Cardiac fibroblast (primary cell): ENCODE measurements around a stretch of chr10.

GRCh38 chr10:96380873-96381292, 22.1 kb upstream of the OPALIN start:
- RRBS = no CpG with 5 or more reads among the region's 8 CpGs

DNA sequence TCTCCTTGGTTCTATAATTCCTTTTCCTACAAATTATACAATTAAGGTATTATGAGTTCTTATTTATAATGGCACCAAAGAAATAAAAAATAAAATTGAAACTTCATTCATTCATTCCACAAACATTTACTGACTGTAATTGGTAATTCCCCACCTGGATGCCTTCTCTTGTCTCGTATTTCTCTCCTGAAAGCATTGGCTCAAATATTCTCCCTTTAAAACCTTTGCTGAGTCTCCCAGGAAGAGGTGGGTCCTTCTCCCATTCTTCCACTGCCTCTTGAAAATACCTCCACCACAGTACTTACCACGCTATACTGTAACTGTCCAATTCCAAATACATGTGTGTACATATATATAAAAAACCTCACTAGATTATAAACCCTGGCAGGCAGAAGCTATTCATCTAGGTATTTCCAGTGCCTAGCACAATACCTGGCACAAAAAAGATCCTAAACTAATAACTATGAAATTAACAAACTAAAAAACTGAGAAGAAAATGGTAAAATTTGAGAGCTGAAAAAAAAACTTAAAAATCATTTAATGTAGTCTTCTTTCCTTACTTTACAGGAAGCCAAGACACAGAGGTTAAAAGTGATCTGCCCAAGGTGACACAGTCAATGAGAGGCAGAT, 17.4 kb upstream of the TLL2 start:
- RRBS = no CpG with 5 or more reads among the region's 2 CpGs

- RRBS = no CpG with 5 or more reads among the region's 10 CpGs
These were observed 27.5 kb downstream of the TM9SF3 start for GRCh38 chr10:96559071-96559861.

DNA sequence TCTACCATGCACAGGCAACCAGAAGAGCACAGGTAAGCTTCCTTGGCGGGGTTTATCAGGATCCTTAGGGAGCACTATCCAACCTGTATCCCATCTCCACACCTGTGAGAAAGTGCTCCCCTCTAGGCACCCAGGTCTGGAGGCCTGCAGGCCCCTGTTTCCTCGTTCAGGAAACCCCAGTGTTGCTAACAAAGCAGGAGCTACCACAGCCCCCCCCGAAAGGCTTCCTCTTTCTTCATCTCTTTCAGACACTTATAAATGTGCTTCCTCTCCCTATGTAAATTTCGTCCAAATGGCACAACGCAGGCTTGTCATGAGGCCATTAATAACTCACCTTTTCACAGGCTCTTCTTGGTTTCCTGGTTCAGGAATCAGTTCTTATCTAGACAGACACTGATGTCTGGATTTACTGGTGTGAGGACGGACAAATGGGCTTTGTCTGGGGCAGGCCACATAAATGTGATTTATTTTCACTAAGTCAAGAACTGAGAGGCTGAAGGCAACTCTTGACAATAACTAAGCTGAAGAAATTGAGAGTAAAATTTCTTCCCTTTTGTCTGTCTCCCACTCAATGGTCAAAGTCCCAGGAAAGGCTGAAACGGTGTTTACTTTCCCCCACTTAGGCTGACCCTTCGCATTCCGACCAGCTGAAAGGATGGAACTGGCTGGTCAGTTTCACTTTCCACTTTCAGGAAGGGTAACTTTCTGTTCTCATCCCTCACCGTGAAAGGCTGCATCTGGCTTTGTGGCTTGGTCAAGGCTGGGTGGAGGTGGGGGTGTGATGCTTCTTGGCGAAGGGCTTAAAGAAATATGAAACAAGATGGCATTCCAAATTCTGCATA, 46.8 kb downstream of the PIK3AP1 start:
- RRBS = no CpG with 5 or more reads among the region's 11 CpGs

DNA sequence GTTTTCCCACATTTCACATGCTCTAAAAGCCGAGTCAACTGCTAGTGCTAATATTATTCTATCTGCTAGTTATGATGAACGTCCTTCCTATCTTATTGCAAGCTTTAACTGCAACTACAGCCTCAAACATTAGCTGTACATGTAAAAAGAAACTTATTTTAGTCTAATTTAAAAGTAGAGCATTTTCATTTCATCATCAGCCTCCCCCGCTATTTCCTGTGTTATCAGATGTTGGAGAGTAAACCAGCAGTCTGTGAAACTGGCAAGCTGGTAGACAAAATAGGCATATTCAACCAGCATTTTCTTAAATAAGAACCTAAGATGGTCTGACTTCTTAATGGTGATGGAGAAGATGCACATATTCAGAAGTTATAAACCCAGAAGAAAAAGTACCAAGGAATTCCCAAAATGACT, 25.0 kb downstream of the PIK3AP1 start:
- RRBS = no CpG with 5 or more reads among the region's 3 CpGs

- RRBS = no CpG with 5 or more reads among the region's 4 CpGs
These were observed 27.5 kb upstream of the PIK3AP1 start for GRCh38 chr10:96747762-96748351.

GRCh38 chr10:96750071-96750803, 29.9 kb upstream of the PIK3AP1 start:
- RRBS = no CpG with 5 or more reads among the region's 32 CpGs

- RRBS = no CpG with 5 or more reads among the region's 7 CpGs
These were observed 40.2 kb downstream of the LCOR start for GRCh38 chr10:96872070-96872887.

DNA sequence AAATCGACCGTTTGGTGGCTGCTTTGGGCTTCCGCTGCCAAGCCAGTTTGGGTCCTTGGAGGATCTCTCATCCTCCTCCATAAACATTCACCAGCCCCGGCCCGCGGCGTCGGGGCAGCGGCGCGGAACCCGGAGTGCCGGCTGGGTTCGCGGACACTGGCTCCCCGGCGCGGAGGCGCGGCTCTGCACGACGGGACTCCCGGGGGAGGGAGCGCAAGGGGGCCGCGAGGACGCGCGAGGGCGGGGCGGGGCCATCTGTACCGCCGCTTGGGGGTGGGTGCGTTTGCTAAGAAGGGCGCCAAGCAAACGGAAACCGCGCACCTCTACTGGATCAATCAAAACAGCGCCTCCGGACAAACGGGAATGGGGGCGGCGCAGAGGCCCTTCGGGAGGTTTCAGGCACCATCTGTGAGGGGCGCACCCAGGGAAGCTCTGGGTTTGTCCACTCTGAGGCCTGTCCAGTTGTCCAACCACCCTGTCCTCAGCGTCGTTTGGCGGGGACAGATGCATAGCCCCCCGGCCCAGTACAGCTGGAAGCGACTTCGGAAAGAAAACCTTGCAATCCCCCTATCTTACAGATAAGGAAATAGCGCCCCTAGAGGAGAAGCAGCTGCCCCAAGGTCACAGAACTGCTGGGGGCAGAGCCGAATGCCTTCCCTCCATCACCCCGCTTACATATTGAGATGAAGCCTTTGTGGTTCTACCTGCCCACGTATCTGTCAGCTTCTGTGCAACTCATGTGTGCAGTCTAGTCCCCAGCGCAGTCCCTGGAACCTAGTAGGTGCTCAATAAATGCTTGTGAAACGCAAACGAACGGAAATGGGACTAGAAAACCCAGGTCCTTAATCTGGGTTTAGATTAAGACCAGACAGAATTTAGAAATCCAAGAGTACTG, 10.6 kb upstream of the SLIT1 start:
- RRBS = 2% methylated on average over 8 of the region's 59 CpGs

- RRBS = no CpG with 5 or more reads among the region's 2 CpGs
These were observed 36.5 kb downstream of the ARHGAP19 start for GRCh38 chr10:97255951-97256337.

- RRBS = no CpG with 5 or more reads among the region's 7 CpGs
These were observed 9.7 kb downstream of the EXOSC1 start for GRCh38 chr10:97435976-97436539.

GRCh38 chr10:97451452-97452362, 5.7 kb downstream of the ZDHHC16 start:
- RRBS = 85% methylated on average over 6 of the region's 27 CpGs

DNA sequence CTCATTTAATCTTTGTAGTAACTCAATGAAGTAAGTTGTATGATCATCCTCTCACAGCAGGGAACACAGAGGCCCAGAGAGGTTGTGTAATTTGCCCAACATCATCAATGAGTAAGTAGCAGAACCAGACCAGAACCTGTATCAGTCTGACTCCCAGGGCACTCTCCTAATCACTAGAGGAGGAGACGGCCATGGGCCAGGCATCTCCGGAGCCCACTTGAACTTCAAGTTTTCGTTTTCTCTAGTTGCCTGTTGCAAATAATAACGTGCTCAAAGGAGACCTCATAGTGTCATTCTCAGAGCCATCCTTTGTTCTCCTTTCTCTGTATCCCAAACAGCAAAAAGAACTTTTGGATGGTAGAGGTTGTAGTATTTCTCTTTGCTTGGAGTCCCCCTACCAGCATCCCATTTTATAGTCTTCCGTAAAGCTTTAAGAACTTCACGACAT, 20.2 kb downstream of the UBTD1 start:
- RRBS = no CpG with 5 or more reads among the region's 6 CpGs

DNA sequence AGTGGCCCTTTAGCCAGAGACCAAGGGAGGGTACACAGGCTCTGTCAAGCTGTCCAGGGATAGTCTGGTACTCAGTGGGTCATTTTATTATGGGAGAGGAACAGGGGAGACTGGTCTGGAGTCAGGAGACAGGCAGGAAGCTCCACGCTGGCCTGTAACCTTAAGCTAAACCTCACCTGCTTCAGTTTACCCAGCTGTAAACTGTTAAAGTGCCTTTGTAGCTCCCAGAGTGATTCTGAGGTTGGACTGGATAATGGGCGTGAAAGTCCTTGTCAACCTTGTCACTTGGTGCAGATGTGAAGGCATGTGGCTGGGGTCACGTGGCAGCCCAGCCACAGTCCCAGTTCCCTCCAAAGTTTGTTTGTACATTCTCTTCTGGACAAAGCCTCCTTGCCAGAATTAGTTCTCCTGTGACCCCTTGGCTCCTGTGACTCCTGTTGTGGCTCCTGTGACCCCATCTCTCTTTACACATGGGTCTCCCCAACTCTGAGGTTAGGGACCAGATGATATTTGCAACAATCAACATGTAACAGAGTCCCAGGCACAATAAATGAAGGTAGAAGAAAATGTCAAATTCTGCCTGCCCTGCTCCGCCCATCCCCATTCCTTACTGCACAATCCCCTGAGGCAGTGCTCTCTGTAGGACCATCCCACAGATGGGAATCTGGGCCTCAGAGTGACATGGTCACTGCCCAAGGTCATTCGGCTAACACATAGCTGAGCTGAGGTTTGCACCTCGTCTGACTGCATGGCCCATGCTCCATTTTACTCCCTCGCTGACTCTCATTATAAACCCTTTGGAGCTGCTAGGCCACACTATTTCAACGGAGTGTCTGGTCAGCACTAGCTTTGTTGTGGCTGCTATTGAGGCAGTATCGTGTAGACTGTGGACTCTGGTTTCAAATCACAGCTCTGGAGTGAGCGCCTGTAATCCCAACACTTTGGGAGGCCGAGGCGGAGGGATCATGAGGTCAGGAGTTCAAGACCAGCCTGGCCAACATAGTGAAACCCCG, 1.1 kb downstream of the HOGA1 start:
- RRBS = no CpG with 5 or more reads among the region's 13 CpGs

DNA sequence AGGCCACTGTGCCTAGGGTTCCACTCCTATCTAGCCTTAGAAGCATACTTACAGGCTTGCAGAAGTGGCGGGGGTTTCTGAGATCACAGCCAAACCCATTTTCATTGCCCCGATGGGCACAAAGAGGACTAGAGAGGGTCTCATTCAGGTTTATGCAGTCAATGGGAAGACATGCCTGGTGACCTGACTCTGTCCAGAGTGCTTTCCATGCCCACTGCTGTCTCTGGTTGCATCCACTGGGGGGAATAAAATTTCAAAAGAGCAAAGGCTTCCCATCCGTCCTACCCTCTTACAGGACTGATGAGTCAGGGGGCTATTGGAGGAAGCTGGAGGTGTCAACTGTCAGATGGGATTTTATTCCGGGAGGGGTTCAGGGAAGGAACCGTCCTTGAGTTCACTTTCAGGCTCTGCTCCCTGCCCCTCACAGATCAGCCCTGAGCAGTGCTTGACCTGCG, 11.7 kb downstream of the C10orf62 start:
- RRBS = no CpG with 5 or more reads among the region's 6 CpGs

DNA sequence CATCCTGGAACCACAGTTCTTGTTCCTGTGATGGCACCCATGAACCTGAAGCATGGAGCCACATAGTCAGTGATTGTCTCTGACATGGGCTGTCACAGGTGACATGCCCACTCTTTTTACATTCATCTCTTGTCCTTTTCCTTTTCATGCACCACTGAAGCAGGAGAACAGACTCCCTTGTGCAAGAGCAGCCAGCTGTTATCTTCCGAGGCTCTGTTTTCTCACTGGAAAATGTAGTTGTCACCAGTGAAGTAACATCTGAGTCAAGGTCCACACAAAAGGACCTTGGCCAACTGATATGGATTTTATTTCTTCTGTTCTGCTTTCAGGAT, 22.8 kb downstream of the AVPI1 start:
- RRBS = no CpG with 5 or more reads among the region's 1 CpG

- RRBS = no CpG with 5 or more reads among the region's 4 CpGs
These were observed 9.2 kb downstream of the AVPI1 start for GRCh38 chr10:97677528-97678478.

DNA sequence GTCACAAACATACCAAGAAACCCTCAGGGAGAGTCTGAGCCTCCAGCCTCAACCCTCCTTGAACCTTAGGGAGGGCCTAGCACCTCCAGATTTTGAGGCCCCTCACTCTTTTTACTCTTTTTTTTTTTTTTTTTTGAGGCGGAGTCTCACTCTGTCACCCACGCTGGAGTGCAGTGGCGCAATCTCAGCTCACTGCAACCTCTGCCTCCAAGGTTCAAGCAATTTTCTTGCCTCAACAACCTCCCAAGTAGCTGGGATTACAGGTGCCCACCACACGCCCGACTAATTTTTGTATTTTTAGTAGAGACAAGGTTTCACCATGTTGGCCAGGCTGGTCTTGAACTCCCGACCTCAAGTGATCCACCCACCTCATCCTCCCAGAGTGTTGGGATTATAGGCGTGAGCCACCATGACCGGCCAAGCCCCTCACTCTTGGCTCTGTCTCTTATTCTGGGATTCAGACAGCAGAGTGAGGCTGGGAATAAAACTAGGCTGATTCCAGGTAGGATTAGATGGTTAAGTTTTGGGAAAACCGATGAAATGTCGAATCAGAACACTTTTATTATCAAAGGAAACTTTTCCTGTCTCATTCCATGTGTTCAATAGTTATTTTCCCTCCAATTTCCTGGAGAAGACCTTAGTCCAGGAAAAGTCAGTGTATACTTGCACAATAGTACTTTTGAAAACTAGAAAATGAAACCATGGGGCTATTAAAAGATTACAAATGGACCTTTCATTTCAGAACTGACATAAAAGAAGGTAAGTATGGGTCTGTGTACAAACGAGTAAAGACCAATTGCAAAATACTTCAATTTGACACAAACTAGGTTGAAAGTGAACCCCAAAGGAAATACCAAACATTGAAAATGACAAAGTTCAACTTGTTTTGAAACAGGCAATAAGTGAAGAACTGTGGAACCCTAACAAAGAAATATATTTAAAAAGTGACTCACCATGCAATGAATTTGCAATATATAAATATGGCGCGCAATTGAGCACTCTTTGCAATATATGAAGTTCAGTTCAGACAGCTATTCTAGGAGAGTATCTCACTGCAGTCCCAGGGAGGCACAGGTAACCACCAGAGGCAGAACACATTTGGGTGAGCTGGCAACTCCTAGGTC, 2.3 kb downstream of the AVPI1 start:
- RRBS = no CpG with 5 or more reads among the region's 13 CpGs

DNA sequence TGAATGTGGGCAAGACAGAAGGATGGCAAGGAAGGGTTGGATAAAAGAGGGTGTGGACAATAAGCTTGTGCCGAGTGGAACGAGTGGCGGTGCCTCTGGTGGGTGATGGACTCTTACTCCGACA, 570 bp upstream of the MARVELD1 start:
- RRBS = no CpG with 5 or more reads among the region's 4 CpGs

DNA sequence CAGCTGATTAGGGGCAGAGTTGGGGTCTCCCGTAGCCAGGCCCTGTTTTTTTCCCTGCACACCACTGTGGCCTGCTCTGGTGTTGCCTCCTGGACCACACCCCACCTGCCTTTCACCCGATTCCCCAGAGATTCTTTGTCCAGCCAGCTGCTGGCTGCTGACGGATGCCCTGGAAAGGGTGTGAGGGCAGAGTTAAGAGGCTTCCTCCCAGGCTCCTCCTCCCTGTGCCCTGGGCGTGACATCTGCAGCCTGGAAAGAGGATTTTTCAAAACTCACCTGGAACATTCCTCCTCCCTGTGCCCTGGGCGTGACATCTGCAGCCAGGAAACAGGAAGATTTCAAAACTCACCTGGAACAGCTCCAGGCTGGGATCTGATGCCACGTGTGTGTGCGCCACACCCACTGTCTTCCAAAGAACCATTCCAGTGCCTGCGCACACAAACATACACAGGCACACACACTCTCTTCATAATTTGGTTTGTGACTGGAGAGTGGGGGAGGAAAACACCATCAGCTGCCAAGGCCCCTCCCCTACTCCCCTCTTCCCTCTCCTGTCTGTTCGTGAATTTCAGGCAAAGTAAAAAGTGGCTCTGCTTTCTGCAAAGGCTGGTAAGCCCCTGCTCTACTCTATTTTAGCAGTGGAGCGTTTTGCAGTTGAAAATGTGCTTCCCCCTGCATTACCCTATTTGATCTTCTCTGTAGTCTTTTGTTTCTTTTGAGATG, 5.2 kb downstream of the MARVELD1 start:
- RRBS = no CpG with 5 or more reads among the region's 10 CpGs